Breast epithelium (tissue), 2 donors: Measurements from ENCODE around the gene ANKRD10.

GRCh38 chr13:110398171-110398850 is 91.2 kb downstream of the COL4A2 start:
- PRO-cap: no peak
- RAMPAGE, long total RNA, 2 experiments: no peak in any of the 2 experiments

- PRO-cap: no peak
- RAMPAGE, long total RNA, 2 experiments: no peak in any of the 2 experiments
Observed at GRCh38 chr13:110418801-110419835, 112.0 kb downstream of the COL4A2 start.

DNA sequence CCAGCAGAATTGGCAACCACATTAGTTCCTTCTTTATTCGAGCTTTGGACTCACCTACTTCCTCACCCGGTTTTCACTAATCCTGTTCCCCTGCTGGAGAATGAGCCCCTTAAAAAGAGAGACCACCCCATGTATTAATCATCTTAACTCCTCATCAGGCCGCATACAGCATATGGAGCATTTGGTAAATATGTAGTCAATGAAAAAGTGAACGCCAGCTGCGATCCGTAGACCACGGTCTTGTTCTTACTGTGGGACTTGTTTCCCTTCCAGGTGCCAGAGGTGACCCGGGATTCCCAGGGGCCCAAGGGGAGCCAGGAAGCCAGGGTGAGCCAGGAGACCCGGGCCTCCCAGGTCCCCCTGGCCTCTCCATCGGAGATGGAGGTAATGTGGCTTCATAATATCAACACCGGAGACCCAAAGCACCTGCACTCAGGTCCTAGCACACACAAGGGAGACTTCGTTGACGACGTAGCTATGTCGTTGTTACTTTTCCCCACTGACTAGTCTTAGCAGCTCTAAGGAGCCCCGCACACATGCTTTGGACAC is 112.0 kb downstream of the RAB20 start:
- PRO-cap: no peak
- RAMPAGE, long total RNA, 2 experiments: no peak in any of the 2 experiments

GRCh38 chr13:110463795-110464810 is 97.4 kb downstream of the RAB20 start:
- PRO-cap: no peak
- RAMPAGE, long total RNA, 2 experiments: no peak in any of the 2 experiments

DNA sequence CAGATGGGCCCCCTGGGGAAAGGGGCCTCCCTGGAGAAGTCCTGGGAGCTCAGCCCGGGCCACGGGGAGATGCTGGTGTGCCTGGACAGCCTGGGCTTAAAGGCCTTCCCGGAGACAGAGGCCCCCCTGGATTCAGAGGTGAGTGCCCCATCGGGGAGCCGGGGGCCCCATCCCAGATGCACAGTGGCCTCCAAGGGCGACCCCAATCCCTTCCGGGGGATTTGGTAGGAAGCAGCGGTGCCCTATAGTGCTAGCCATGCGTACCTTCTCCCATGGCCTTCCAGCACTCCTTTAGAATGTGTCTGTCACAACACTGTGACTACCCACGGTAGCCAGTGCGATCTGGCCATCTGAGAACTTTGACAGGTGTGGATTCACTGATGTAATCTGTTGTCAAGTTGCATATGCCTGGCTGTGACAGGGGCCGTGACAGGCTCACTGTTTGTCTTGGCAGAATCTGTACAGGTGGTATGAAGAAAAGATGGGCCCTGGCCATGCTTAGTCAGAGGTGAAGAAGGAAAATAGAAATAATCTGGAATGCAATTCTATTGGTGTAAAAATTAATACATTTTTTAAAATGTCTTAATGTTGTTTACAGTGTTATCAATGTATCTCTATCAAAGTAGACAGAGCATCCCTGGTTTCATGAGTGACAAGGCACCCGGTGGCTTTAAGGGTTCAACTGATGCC is 88.4 kb downstream of the RAB20 start:
- PRO-cap: no peak
- RAMPAGE, long total RNA, 2 experiments: no peak in any of the 2 experiments

DNA sequence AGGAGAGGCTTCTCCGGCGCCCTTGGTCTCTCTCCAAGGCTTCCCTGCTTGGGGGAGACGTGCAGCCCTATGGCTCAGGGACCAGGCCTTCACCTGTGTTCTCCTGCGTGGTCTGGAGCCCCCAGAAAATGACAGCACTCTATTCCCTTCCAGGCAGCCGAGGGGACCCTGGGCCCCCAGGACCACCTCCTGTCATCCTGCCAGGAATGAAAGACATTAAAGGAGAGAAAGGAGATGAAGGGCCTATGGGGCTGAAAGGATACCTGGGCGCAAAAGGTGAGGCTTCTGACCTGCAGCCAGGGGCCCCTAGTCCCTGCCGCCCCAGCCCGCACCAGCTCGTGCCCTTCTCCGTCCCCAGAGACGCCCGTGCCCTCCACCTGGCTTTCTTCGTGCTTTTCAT is 76.8 kb downstream of the RAB20 start:
- PRO-cap: no peak
- RAMPAGE, long total RNA, 2 experiments: no peak in any of the 2 experiments

GRCh38 chr13:110544611-110545271 is 16.8 kb downstream of the RAB20 start:
- PRO-cap: no peak
- RAMPAGE, long total RNA, 2 experiments: no peak in any of the 2 experiments

DNA sequence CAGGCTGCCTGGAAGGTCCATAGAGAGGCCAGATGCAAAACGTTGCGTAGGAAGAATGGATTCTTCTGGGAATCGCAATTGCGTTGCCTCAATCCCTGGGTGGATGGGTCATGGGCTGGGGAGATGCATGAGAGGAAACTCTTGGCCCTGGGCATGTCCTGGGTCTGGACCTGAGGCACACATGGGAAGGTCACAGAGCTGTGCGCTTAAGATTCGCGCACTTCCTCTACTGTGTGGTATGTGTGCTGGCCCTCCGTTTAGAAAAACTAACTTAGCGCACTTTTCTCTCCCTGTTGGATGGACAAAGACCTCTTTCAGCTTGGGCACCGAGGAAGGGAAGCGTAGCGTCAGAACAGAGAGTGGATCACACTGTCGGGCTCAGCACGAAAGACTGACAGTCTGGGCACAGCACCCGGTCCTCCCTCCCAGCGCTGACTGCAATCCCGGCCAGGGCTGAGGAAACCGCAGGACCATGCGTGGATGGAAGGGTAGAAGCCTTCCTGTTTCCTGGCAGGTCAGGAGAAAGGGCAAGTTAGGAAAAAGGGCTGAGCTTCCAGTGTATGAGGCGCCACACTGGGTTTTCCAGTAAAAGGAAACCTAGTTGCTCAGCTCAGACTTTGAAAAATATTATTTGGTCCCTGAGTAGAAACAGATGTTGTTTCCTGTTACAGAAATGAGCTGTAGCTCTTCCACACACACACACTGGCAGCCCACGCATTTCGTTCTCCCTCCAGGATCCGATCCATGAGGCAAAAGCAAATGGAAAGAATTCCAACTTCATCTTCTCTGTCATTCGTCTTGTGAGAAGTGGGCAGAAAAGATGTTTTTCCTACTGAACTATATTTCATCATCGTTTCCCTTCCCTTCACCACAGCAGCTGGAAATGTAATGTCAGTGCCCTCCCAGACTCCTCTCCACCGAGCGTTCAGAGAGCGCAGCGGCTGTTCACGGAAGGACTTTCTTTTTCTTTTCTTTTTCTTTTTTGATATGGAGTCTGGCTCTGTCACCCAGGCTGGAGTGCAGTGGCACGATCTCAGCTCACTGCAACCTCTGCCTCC is 86.1 kb downstream of the ING1 start:
- PRO-cap: unidirectional peak, minus-strand start at position 393 of the sequence; unidirectional peak, minus-strand start at position 437 of the sequence
- RAMPAGE, long total RNA, 2 experiments: no peak in any of the 2 experiments

GRCh38 chr13:110810115-110810520 is 96.6 kb downstream of the ING1 start:
- PRO-cap: no peak
- RAMPAGE, long total RNA, 2 experiments: no peak in any of the 2 experiments

GRCh38 chr13:110908397-110909000 is 6.4 kb downstream of the ANKRD10 start:
- PRO-cap: no peak
- RAMPAGE, long total RNA, 2 experiments: no peak in any of the 2 experiments

- PRO-cap: bidirectional peak, plus-strand start at chr13:110914545, minus-strand start at chr13:110914268; bidirectional peak, plus-strand start at chr13:110914816, minus-strand start at chr13:110914734; bidirectional peak, plus-strand start at chr13:110915615, minus-strand start at chr13:110915013
- RAMPAGE, long total RNA, 2 experiments: start-site peak on the minus strand in 2 of 2 experiments, at chr13:110914981-110915067 at its widest, 586 to 634 reads per replicate
Observed at GRCh38 chr13:110914064-110915082, at the start of gene ANKRD10. Gene ANKRD10 (minus strand): TSS chr13:110915069.

- PRO-cap: no peak
- RAMPAGE, long total RNA, 2 experiments: no peak in any of the 2 experiments
Observed at GRCh38 chr13:110916303-110917085, 1.6 kb upstream of the ANKRD10 start.

DNA sequence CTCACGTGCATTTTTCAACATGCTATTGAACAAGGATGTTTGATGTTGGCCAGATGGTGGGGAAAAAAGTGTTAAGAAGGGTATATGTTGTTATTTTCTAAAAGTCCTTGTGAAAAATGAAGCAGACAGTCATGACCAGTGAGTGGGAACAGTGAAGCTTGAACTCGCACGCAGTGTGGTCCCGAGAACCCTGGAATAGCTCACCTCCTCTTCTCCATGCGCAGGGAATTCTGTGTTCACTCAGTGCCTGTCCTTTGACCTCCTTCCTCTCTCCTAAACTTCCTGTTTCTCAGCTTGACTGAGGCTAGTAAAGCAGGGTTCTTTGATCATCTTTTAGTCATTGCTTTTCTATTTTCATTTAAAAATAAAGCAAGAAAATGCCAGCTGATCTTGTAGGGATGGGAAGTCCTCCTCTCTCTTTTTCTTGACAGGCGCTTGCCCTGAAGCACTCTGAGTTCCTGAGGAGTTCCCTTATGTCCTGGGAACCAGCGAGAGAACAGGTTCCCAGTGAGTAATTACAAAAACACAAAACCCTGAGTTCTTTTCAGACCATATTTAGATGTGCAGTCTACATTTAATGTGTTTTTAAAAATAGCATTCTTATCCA is 62.8 kb downstream of the ARHGEF7 start:
- PRO-cap: no peak
- RAMPAGE, long total RNA, 2 experiments: no peak in any of the 2 experiments

GRCh38 chr13:111203620-111204388 is 88.7 kb downstream of the ARHGEF7 start:
- PRO-cap: no peak
- RAMPAGE, long total RNA, 2 experiments: no peak in any of the 2 experiments

DNA sequence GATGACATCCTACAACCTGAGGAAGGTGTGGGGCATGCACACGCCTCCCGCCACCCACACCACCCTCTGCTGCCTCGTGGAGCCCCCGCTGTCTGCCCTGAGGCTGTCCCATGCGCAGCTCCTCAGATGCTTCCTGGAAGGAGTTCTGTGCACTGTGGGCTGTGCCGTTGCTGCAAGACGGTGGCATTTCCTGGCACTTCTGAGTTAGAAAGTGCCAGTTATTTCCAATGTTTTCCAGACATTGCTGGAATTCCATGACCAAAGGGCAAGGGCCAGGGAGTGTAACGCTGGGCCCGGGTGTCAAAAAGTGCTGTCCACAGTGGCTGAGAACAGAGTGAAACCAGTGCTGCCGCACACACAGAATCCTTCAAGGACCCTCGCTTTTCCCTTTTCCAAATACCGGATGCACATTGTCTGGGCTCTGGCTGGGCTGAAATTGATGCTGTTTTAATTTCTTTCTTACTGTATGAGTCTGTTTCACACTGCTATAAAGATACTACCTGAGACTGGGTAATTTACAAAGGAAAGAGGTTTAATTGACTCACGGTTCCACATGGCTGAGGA is 4.1 kb upstream of the TEX29 start:
- PRO-cap: no peak
- RAMPAGE, long total RNA, 2 experiments: no peak in any of the 2 experiments

DNA sequence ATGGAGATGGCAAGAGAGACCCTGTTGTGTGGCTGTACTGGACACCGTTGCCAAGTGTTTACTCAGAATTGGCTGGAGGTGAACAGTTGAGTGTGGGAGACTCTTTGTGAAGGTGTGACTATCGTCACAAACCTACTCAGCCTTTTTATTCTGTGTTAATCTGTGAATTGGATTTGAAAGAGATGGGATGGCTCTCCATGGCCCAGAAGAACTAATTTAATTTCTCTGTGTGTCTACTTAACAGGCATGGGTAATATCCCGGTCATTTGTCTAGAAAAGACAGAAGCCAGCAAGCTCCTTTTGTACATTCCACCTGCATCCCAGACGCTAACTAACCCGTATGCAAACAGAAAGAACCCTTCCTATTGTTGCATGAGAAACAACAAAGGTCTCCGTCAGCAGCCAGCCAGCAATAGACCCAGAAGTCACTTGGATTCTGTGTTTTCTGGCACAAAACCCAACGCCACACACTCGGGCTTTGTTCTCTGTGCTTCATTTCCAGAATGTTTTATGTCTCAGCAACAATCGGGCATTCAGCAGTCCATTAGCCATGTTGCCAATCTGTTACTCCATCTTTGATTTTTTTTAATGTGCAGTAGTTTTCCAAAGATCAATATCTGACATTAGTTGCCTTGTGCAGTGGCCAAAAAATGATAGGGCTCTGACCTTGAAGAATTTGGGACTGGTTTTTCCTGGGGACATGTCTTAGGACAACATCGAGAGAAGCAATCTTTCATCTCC is 130.4 kb downstream of the TEX29 start:
- PRO-cap: no peak
- RAMPAGE, long total RNA, 2 experiments: no peak in any of the 2 experiments

GRCh38 chr13:112056266-112057091 is 10.5 kb upstream of the SOX1 start:
- PRO-cap: no peak
- RAMPAGE, long total RNA, 2 experiments: no peak in any of the 2 experiments

DNA sequence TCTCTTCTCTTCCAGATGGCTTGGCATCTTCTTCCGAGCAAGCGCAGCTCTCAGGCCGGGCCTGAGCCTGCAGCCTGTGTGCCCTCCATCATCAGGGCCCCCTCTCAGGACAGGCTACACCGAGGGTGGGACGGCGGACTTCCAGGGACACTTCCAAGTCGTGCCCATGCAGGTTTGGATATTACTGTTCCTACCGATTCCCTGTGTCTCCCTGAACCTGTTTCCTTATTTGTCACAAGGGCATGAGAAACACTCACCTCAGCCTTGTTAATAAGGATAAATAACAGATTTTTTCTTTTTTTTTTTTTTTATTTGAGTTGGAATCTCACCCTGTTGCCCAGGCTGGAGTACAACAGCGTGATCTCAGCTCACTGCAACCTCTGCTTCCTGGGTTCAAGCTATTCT is 28.5 kb downstream of the SOX1 start:
- PRO-cap: no peak
- RAMPAGE, long total RNA, 2 experiments: no peak in any of the 2 experiments

DNA sequence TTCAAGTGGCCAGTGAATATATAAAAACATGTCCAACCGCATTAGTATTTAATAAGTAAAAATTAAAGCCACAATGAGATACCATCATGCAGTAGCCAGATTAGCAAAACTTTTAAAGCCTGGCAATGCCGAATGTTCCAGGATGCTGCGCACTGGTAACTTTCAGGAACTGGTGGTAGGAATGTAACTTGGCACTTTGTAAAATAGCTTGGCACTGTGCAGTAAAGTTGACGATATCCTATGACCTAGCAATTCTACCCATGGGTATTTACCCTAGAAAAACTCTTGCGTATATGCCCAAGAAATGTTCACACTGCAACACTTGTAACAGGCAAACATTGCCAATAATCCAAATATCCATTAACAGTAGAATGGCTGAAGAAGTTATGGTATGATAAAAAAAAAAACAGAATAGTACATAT is 97.7 kb downstream of the SPACA7 start:
- PRO-cap: no peak
- RAMPAGE, long total RNA, 2 experiments: no peak in any of the 2 experiments

DNA sequence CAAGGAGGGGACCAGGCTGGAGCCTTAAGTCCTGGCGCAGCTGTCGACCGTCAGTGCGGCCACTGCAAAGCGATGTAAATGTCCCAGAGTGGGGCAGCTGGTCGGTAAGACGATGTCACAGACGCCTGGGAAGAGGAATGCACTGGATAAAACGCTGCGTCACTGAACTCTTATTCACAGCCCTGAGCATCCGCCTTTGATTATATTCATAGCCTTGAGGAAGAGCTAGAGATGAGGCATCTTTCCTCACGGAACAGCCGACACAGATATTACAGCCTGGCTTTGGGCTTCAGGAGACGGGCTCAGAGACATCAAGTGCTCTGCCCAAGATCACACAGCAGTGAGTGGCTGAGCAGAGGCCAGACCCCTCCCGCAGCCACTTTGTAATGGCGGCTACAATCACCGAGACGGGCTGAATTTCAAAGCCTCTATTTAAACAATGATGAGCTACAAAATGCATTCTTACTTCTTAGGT is 17.7 kb upstream of the TUBGCP3 start:
- PRO-cap: no peak
- RAMPAGE, long total RNA, 2 experiments: no peak in any of the 2 experiments